Kidney (tissue), 2 donors: ENCODE measurements around the gene RBMS3.

GRCh38 chr3:24167391-24167770 lies 222.3 kb downstream of the NR1D2 start:
- PRO-cap: no peak
- RRBS: no CpG with 5 or more reads among the region's 2 CpGs

DNA sequence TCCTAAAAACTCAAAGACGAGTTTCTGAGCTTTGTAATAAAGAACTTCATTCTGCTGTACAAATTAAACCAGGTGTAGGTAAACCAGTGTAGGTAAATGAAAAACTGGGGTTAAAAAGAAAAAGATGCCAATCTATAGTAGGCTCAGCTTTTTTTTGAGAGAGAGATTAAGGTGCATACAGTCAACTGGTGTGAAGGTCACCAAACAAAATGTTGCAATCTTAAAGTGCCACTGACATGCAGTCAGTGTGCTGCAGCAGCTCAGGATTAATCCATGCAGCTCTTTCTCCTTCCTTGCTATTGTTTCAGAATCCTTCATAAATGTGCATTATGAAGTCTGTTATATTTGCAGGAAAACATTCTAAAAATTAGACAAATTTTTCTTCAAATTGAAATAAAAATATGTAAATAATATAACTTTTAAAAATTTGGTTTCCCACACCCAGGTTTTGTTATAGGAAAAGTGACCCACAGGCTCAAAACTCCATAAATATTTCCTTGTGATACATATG lies 44.0 kb downstream of the THRB start:
- PRO-cap: no peak
- RRBS: no CpG with 5 or more reads among the region's 1 CpG

- PRO-cap: no peak
- RRBS: 4% methylated on average over 9 of the region's 31 CpGs
Observed at GRCh38 chr3:24829470-24829918, 334.8 kb upstream of the THRB start.

- PRO-cap: no peak
- RRBS: no CpG with 5 or more reads among the region's 4 CpGs
Observed at GRCh38 chr3:25155702-25156578, 272.1 kb upstream of the RARB start.

DNA sequence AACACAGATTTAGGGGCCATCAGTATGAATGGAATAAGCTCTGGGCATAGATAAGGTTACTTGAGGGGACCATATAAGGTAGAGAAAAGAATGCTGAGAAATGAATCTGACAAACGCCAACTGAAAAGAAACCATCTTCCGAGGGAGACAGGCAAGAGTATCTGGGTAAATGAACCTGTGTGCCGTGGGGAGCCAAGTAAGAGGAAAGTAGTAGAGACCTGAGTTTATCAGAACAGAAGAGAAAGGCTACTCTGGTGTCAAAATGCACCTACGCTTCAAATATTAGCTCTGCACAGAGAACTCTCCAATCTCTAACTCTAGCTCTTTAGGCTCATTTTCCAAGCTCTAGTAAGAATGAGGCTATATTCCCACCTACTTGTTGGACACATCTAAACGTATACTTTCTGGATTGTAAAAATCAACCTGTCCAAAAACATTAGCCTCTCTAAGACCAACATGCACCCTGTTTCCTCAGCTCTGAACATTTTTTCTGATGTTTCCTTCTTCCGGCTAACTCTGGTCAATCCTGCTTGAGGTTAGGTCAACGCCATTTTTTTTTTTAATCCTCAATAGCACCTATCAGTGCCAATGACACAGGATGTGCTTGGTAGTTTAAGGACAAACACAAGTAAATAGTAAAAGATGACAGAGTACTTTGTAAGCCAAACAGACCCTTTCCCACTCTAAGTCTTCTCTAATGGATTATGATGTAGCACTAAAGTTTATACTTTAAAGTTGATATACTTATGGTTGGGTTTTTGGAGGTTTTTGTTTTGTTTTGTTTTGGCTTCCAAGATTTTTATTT lies 53.4 kb downstream of the TOP2B start:
- PRO-cap: no peak
- RRBS: no CpG with 5 or more reads among the region's 7 CpGs

GRCh38 chr3:25614974-25615892 lies 49.5 kb downstream of the TOP2B start:
- PRO-cap: no peak
- RRBS: no CpG with 5 or more reads among the region's 4 CpGs

DNA sequence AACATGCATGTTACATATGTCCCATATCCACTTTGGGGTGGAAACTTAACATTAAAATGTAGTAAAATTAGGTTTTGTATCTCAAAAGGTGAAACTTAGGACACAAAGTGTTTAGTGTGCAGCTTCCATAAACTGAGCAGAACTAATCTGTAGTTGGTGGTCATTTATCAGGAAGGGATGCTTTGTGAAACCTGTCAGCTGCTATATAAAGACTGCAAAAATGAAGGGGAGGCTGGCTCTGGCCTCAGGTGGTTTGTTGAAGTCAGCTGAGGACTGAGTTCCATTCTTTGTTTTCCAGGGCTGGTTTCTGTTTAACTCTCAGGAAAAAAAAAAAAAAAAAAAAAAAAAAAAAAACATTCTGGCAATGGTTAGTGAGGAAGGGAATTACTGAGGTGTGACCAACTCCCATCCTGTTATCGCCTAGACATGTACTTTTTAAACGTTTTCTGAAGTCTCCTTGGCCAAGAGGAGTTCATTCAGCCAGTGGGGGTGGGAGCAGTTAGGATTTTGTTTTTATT lies 316.2 kb downstream of the OXSM start:
- PRO-cap: no peak
- RRBS: no CpG with 5 or more reads among the region's 2 CpGs

GRCh38 chr3:27027097-27027494 lies 342.1 kb downstream of the NEK10 start:
- PRO-cap: no peak
- RRBS: no CpG with 5 or more reads among the region's 3 CpGs

- PRO-cap: no peak
- RRBS: no CpG with 5 or more reads among the region's 10 CpGs
Observed at GRCh38 chr3:27468725-27469328, 15.4 kb downstream of the SLC4A7 start.

DNA sequence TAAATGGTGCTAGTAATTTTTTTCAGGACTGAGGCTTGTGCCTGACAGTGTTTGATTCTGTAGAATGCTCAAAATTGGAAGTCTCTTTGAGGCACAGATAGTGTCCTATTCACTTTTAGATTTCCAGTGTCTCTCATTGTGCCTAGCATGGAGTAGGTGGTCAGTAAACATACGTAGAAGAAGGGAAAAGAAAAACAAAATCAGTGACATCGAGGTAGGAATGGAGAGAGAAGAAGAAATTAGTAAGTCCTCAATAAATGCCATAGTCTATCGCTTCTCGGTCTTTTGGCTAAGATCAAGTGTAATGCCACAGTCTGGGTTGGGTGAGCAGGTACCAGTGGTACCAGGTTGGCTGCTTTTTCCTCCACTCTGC lies 120.9 kb upstream of the EOMES start:
- PRO-cap: no peak
- RRBS: no CpG with 5 or more reads among the region's 4 CpGs

GRCh38 chr3:27905585-27906038 lies 183.5 kb upstream of the EOMES start:
- PRO-cap: no peak
- RRBS: no CpG with 5 or more reads among the region's 2 CpGs

GRCh38 chr3:28136812-28137228 lies 104.6 kb upstream of the CMC1 start:
- PRO-cap: no peak
- RRBS: no CpG with 5 or more reads among the region's 1 CpG

DNA sequence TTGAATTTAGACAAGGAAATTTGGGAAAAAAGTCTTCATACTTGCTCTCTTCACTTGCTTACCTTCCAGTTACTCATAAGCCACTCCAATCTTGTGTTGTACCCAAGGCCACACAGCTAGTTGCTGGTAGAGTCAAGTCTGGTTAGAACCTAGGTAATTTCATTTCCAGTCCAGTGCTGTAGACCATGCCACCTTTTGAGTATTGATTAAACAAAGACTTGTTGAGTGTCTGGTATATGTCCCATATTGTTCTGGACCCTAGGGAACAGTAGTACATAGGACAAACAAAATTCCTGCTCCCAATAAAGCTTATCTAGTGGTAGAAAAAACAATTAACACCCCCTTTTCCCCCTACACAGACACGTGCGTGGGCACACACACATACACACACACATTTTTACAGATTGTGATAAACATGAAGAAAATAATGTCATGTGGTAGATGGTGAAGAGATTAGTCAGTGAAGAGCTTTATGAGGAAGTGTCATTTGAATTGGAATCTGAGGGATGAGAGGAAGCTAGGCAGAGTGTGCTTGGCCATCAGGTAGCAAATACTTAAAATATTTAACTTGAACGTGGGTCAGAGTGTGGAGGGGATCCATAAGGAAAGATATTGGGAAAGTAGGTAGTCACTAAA lies 2.2 kb downstream of the CMC1 start:
- PRO-cap: no peak
- RRBS: no CpG with 5 or more reads among the region's 3 CpGs

GRCh38 chr3:29280553-29281248 lies at the start of gene RBMS3:
RBMS3 (plus strand) TSS chr3:29281071.
- PRO-cap: bidirectional peak, plus-strand start at chr3:29281071, minus-strand start at chr3:29280899
- RRBS: no CpG with 5 or more reads among the region's 16 CpGs

DNA sequence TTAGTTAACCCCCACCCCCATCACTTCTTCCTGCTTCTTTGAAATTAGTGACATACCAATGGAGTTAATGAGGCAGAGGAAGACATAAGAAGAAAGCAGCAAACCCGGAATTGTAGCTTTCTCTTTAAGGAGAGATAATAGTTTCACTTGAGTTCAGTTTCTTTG lies 848 bp downstream of the RBMS3 start:
- PRO-cap: no peak
- RRBS: no CpG with 5 or more reads among the region's 1 CpG

DNA sequence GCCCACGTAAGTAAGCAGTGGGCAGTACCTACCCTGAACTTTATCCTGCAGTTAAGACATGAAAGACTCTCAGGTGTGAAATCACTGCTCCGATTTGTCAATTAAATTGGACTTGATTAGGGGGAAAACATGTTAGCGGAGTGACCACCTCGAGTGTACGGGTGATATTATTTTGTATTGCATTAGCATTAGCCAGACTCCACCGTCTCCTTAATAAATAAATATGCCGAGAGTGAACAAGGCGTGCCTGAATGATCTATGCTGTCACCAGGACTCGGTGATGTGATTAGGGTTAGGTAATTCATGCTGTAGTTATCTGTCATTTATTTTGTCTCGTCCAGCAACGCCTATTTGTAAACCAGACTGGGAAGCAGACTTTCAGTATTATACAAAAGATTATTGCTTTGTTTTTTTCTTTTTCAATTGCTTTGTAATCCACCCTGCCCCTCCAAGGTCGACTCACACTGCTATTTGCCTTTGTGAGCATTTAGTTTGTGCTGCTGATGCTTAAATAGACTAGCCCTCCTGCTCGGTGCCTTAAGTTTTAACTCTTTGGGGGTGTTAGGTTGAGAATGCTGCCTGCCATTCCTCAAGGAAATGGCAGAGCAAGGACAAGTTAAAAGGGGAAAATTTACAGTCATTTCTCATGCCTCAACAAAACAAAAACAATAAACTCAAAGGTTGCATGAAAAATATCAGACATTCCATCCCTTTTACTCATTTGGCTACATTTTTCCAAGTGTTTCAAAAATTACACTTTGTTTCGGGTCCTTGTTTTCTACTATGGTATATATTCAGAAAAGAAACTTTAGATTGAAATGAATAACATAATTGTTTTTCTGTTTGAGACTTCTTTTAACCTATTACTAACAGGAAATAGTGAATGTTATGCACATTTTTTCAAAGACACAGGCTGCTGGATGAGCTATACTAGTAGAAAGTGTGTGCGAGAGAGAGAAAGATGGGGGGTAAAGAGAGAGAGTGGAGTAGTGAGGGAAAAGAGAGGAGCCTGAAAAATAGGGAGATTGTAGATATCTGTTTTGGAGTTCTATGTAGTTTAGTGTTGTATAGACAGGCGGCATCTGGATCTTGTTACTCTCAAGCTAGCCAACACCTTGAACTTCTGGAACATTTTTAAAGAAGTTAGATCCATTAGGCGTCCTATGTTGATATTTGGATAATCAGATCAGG lies 2.0 kb downstream of the RBMS3 start:
- PRO-cap: no peak
- RRBS: no CpG with 5 or more reads among the region's 17 CpGs

- PRO-cap: no peak
- RRBS: no CpG with 5 or more reads among the region's 1 CpG
Observed at GRCh38 chr3:29694888-29695270, 414.0 kb downstream of the RBMS3 start.

- PRO-cap: no peak
- RRBS: no CpG with 5 or more reads among the region's 4 CpGs
Observed at GRCh38 chr3:30161434-30161779, 445.0 kb upstream of the TGFBR2 start.

GRCh38 chr3:30372769-30373309 lies 233.6 kb upstream of the TGFBR2 start:
- PRO-cap: no peak
- RRBS: no CpG with 5 or more reads among the region's 3 CpGs

DNA sequence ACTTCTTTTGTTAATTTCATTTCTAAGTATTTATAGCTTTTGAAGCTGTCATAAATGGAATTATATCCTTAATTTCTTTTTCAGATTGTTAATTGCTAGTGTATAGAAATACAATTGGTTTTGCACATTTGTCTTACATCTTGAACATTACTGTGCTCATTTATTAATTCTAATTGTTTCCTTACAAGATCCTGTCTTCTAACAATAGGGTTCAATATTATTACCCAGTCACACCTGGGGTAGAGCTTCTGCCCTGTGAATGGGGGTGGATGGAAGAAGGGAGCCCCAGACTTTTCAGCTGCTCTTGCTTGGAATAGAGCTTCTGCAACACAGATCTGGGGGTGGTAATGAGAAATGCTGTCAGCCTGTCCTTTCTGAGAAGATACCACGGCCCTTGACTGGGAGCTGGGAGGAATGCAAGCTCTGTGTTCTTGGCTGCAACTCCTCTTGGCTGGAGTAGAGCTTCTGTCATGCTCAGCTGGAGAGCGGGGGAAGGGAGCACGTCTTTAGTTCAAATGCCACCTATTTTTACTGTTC lies 180.2 kb upstream of the TGFBR2 start:
- PRO-cap: no peak
- RRBS: no CpG with 5 or more reads among the region's 3 CpGs